ENCODE measurements around the gene TMEM38A.

DNA sequence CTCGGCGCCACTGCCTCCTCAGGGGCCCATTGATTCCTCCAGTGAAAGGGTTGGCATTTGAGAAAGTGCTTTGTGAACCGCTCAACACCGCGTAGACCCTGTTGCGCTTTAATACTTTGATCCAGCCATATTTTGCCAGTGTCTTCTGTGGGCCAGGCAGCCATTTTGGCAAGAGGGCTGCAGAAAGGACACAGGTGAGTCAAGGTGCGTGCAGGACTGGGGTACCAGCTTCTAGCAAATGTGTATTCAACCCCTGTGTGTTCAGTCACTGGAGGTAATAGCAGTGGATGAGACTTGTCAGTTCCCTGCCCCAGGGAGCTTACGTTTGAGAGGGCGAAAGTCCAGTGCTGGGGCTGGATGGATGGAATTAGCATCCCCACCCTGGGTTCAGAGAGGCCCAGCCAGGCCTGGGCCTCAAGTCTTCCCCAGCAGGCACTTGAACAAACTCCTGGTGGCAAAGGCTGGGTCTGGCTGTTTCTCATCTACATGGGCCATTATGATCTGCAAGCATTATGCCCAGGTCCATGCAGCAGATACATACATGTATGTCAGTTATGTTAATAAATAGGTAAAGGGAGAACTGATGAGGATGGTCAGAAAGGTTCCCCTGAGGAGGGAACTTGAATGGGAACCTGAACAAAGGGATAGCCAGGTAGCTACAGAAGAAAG is 3.9 kb downstream of the RAB8A start:
- PRO-cap, result no peak

GRCh38 chr19:16117797-16118031 is 6.0 kb downstream of the RAB8A start:
- PRO-cap, result no peak

DNA sequence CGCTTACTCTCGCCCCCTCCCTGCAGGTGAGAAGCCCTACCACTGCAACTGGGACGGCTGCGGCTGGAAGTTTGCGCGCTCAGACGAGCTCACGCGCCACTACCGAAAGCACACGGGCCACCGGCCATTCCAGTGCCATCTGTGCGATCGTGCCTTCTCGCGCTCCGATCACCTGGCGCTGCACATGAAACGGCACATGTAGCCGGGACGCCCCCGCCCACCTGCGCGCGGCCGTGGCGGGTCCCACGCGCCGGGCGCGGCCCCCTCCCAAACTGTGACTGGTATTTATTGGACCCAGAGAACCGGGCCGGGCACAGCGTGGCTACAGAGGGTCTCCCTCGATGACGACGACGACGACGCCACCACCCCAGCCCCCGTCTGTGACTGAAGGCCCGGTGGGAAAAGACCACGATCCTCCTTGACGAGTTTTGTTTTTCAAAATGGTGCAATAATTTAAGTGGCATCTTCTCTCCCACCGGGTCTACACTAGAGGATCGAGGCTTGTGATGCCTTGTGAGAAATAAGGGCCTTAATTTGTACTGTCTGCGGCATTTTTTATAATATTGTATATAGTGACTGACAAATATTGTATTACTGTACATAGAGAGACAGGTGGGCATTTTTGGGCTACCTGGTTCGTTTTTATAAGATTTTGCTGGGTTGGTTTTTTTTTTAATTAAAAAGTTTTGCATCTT is 2.4 kb downstream of the KLF2 start:
- PRO-cap, result no peak

GRCh38 chr19:16374358-16374659 is 49.7 kb downstream of the KLF2 start:
- PRO-cap, result no peak

DNA sequence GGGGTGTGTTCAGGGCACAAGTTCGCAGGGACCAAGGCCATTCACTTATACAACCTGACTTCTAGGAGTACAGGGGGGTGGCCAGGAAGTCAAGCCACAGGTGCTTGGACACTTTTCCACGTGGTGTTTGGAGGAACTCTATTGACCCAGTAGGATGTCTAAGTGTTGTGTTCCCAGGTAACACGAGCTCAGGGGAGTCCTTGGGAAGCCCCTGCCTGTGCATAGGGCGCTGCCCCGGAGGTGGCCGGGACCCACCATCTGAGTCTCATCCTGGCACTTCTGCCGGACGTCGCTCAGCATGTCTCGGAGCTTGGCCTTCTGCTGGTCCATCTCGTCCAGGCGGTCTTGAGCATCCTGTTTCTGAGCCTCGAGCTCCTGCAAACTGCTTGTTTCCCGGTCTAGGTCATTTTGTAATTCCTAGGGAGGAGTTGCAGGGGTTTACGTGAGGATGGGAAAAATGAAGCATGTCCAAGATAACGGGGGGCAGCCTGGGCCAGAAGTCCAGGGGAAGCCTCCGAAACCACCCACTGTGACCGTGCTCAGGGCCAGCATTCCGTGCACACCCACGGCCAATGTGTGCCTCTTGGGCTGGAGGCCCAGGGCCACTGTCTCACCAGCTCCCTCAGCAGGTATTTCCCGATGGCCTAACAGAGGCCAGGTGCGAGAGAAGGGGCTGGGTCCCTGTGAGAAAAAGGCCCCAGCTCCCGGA is 67.3 kb downstream of the EPS15L1 start:
- PRO-cap, result no peak

- PRO-cap, result no peak
Measured at GRCh38 chr19:16543720-16544069, 1.5 kb upstream of the CHERP start.

GRCh38 chr19:16576014-16577250 is 4.2 kb upstream of the SLC35E1 start:
- PRO-cap, result no peak

GRCh38 chr19:16601628-16602335 is 26.2 kb downstream of the MED26 start:
- PRO-cap, result no peak

GRCh38 chr19:16660206-16660743 is 331 bp upstream of the SMIM7 start:
- PRO-cap, result bidirectional peak, plus-strand start at chr19:16660378, minus-strand start at chr19:16660132

DNA sequence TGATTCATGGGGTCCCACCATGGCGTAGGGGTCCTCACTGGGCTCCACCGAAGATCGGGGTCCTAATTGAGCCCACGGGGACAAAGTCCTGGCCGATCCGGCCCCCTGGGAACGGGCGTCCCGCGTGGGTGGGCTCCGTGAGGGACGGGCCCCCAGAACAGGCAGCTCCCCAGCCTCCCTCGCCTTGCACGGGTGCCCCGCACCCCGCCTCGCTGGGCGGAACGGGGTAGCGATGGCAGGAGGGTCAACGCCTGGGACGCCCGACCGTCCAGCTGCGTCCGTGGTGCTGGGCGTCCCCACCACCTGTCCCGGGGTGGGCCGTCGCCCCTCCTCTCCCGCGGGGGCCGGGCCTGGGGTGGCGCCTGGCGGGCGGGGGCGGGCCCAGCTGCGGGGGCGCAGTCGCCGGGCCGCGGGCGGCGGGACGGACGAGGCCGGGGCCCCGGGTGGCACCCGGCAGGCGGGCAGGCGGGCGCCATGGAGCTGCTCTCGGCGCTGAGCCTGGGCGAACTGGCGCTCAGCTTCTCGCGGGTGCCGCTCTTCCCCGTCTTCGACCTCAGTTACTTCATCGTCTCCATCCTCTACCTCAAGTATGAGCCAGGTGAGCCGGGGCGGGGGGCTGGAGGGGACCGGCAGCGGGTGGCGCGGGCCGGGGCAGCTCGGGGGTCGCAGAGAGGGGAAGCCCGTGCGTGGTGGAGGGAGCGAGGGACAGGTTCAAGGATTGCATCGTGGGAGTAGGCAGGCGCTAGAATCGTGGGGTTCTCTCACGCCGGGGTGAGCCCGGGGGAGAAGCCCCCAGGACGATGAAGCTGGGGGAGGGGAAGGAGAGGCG is at the start of gene TMEM38A:
Gene TMEM38A, plus strand, starts transcription at position 396 of the 829 bp plus-strand sequence.
- PRO-cap, result bidirectional peak, plus-strand start at position 428 of the sequence, minus-strand start at position 307 of the sequence

DNA sequence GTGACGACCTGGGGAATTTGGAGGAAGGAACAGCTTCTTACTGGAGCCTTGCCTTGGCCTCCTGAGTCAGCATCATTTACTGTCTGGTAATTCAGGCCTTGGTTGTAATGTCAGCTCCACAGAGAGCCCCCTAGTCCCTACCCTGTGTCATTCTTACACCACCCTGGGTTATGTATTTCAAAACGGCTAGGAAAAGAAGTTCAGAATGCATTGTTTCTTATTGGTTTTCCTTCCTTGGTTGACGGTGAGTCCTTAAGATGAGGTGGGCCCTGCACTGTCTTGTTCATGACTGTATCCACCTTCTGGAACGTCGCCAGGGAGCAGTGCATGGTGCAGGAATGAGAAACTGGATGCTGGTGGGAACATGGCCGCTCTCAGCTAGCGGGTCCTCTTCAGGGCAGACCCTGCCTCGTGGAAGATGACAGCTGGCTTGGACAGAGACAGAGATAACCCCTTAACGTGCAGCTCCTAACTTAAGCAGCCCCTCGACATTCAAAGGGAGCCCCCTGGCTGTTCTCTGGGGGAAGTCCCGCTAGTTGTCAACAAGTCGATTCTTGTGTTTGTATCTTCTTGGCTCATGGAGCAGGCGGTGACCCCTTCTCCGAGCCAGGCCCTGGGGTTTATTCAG is 7.2 kb downstream of the SIN3B start:
- PRO-cap, result no peak

- PRO-cap, result no peak
Measured at GRCh38 chr19:16837495-16837972, 8.3 kb downstream of the SIN3B start.

GRCh38 chr19:16841439-16842109 is 12.4 kb downstream of the SIN3B start:
- PRO-cap, result no peak

GRCh38 chr19:16877020-16877388 is 11.8 kb upstream of the F2RL3 start:
- PRO-cap, result no peak

DNA sequence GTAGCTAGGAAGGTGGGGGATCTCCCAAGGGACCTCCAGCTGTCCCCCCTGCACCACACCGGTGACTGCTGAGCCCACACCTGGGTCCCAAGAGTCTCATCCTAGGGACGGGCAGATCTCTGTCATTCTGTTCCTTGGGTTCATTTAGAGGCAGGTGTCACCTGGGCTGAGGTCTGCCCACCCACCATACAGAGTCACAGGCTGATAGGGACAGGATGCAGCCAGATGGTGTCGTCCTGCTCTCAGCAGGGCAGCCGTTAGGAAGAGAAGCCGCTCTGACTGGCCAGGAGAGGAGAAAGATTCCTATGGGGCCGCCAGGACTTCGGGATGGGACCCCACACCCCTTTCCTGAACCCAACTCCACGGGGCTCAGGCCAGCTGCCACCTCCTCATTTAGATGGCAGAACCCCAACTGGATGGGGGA is 5.4 kb downstream of the F2RL3 start:
- PRO-cap, result no peak

- PRO-cap, result no peak
Measured at GRCh38 chr19:17089277-17089613, 13.7 kb downstream of the MYO9B start.

- PRO-cap, result no peak
Measured at GRCh38 chr19:17145855-17146672, 69.1 kb upstream of the USE1 start.

DNA sequence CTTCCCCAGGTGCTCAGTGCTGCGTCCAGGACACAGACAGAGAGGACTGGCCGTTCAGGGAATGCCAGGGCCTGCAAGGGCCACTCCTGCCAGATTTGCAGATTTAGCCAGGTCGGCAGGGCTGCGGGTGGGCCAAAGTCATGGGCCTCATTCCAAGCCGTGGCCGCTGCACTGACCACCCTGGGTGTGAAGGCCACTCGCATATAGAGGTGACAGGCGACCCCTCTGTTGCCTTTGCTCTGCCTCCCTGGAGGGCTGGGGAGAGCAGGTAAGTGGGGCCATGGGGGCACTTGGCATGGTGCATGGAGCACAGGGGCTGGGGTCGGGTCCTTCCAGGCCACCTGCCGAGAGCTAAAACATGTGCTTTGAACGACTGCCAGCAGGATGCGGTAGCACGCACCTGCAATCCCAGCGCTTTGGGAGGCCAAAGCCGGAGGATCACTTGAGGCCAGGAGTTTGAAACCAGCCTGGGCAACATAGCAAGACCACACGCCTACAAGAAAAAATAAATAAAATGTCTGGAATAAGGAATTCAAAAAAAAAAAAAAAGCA is 37.1 kb upstream of the USE1 start:
- PRO-cap, result no peak

GRCh38 chr19:17243136-17243416 is 2.6 kb downstream of the NR2F6 start:
- PRO-cap, result no peak

DNA sequence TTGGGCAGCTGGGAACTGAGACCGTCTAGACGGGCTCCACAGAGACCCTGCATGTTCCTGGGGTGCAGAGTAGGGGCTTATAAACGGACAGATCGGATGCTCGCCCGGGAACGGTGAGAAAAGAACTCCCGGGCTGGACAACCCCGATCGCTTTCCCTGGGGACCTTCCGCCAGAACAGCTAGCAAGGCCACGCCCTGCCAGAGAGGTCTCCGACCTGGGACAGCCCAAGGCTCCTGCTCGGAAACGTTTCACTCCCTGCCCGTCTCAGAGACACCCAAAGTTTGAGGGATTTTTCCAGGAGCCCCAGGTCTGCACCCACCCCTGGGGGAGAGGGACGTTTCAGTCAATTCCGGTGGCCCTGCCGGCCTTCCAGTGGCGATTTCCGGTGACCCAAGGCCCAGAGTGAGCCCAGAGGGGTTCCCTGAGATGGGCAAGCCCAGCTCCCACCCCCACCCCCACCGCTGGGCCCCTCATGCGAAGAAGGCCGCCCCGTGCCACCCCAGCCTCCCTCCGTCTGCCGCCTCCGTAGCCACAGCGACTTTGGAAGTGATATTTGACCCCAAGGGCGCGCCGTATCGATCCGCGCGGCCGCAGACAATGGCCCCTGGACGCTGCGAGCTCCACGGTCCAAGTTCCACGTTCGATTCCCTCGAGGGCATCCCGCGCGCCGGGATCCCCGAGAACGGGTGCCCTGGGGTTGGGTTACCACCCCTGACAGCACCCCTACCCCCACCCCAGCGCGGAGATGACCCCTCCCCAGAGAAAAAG is 1.6 kb downstream of the NR2F6 start:
- PRO-cap, result no peak